Osteoblast (primary cell): ENCODE measurements around the genes SERPINA5 and SERPINA3.

- CAGE, long polyA plus RNA, result no peak
- RRBS, result no CpG with 5 or more reads among the region's 7 CpGs
Measured at GRCh38 chr14:94393387-94393804, 5.0 kb upstream of the SERPINA1 start.

DNA sequence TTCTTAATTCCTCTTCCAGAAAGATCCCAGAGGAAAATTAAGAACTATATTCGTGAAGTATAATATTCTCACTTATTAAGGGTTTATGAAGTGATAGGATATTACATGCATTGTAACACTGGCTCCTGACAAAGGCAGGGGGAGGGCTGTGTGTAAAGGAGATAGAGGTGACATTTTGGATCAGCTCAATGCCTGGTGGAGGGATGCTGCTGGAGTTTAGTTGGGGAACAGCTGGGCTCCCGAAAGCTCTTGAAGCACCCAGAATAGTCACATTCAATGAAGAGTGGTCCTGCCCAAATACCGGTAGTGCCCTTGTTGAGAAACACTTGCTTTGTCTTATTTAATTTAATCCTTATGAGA lies 748 bp downstream of the SERPINA11 start:
- CAGE, long polyA plus RNA, result no peak
- RRBS, result no CpG with 5 or more reads among the region's 3 CpGs

DNA sequence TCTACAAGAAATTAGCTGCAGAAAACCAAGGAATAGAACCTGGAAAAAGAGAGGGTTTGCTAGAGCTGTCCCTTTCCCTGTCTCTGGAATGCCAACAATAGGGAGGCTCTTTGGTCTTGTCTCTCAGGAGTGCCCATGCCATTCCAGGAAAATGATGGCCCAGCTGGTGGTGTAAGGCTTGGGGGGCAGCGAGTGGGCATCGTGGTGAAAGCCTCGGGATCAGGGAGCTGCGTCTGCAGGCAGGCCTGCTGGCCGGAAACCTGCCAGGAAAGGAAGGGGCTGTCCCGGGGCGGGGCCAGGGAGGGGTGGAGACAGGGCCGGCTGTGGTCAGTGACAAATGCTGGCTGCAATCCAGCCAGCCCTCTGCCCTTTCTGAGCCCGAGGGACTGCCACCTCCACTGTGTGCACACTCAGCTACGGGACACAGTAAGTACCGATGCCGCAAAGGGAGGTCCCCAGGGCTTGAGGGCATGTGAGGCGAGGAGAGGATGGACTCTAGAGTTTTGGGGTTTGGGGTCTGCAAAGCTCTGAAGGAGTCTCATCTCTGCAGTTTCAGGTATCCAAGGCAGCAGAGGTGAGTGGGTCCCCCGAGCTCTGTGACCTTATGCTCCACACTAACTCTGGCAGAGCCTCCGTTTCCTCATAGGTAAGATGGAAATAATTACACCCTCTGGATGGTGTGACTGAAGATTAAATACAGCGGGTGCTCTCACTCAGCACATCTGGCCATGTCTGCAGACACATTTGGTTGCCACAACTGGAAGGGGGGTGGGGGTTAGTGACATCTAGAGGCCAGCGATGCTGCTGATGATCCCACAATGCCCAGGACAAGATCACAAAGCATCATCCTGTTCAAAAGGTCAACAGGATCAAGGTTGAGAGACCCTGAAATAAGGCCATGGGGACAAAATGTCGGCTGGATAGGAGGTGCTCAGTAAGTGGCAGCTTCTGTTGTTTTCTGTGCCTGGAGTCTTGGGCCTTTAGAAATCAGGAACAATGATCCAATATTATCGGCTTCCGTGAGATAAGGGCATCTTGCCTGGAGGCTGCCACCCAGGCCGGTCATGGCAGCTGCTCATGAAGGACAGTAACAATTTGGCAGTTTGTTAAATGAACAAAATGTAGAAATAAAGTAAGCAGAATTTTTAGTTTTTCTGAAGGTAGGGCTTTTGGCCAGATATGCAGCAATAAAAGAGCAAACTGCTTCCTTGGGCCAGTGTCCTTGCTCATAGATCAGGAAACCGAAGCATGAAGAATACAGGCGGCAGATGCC lies at the start of gene SERPINA5:
Gene SERPINA5 (plus strand): TSS at position 362 of the 1,273 bp plus-strand sequence.
- CAGE, long polyA plus RNA, result no peak
- RRBS, result no CpG with 5 or more reads among the region's 23 CpGs

GRCh38 chr14:94597169-94597772 lies 14.9 kb upstream of the SERPINA3 start:
- CAGE, long polyA plus RNA, result no peak
- RRBS, result no CpG with 5 or more reads among the region's 7 CpGs

DNA sequence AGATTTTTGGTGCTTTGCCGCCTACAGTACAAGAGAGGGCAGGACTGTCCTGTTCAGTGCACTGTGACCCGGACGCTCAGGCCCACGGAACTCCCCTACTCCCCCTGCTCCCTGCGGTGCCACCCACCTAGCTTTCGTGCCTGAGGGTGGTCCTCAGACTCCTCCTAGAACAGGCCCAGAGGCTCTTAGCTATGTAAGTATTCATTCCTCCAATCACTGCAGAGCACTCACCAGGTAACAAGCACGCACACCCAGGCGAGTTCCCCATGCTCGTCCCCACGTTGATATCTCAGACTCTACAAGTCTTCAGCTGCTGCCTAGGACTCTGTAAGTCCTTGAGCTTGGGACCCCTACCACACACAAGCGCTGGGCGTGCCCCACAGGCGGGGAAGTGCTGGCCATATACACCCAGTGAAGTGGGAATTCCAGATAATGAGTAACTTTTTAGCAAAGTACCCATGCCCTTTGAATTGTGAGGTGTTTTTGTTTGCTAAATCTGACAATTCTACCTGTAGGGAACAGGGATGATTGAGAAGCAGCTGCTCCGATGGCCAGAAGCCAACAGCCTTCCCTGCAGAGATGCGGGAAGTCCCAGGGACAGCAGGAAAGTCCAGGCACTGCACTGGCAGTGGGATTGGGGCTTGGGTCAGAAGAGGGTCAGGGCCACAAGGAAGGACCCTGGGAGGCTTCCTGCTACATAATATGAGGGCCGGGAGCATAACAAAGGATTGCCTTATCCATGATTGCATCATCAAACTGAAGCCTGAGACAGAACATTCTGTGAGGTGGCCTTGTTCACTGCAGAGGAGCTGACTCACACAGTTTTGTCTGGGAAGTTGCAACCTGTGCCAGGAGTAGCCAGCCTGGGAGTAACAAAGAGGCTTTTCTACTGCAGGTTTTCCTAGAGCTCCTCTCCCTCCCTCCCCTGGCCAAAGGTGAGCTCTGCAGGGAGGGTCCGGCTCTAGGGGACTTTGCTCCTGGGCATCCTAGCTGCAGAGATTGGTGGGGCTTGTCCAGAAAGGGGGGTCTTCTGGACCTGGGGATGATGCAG lies 13.3 kb upstream of the SERPINA3 start:
- CAGE, long polyA plus RNA, result no peak
- RRBS, result no CpG with 5 or more reads among the region's 17 CpGs

- CAGE, long polyA plus RNA, result no peak
- RRBS, result no CpG with 5 or more reads among the region's 3 CpGs
Measured at GRCh38 chr14:94599646-94600098, 12.5 kb upstream of the SERPINA3 start.

- CAGE, long polyA plus RNA, result start-site peak on the plus strand at chr14:94612374-94612394, 198 and 126 reads in 2 replicates
- RRBS, result no CpG with 5 or more reads among the region's 4 CpGs
Measured at GRCh38 chr14:94612000-94612634, at the start of gene SERPINA3. TSS of gene SERPINA3 (plus strand) at chr14:94612391.

DNA sequence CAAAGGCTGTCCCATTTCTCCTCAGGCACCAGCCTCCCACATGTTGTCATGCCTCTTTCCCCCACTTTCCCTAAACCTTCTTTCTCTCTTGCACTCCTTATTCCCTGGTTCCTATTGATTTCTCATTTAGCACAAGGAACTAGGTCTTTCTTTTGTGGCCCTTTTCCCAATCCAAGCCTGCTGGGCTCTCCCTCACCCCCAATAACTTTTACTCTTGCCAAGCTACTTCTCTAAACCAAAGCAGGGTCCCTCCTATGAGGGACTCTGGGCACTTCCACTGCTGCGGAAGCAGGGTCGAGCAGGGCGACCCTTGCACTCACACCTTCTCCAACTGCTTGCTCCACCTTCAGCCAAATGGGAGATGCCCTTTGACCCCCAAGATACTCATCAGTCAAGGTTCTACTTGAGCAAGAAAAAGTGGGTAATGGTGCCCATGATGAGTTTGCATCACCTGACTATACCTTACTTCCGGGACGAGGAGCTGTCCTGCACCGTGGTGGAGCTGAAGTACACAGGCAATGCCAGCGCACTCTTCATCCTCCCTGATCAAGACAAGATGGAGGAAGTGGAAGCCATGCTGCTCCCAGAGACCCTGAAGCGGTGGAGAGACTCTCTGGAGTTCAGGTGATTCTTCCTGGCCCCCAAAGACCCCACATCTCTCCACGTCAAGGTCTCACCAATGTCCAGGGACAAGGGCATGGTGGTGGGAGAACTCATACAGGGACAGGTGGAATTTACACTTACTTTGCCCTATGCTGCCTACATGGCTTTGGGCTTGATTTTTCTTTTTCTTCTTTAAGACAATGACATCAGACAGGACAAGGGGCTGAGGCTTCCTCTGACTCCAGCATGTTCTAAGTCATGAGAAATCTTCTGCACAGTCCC lies 6.9 kb downstream of the SERPINA3 start:
- CAGE, long polyA plus RNA, result no peak
- RRBS, result no CpG with 5 or more reads among the region's 9 CpGs

GRCh38 chr14:94623676-94624387 lies 11.6 kb downstream of the SERPINA3 start:
- CAGE, long polyA plus RNA, result no peak
- RRBS, result no CpG with 5 or more reads among the region's 6 CpGs

- CAGE, long polyA plus RNA, result no peak
- RRBS, result no CpG with 5 or more reads among the region's 13 CpGs
Measured at GRCh38 chr14:95046765-95047301, 110.5 kb downstream of the DICER1 start.

- CAGE, long polyA plus RNA, result no peak
- RRBS, result no CpG with 5 or more reads among the region's 5 CpGs
Measured at GRCh38 chr14:95183712-95184136, 26.4 kb upstream of the DICER1 start.

GRCh38 chr14:95185157-95185957 lies 28.0 kb upstream of the DICER1 start:
- CAGE, long polyA plus RNA, result no peak
- RRBS, result no CpG with 5 or more reads among the region's 14 CpGs

- CAGE, long polyA plus RNA, result no peak
- RRBS, result no CpG with 5 or more reads among the region's 11 CpGs
Measured at GRCh38 chr14:95208647-95209272, 51.4 kb upstream of the DICER1 start.

- CAGE, long polyA plus RNA, result no peak
- RRBS, result no CpG with 5 or more reads among the region's 19 CpGs
Measured at GRCh38 chr14:95220512-95221476, 63.5 kb upstream of the DICER1 start.

DNA sequence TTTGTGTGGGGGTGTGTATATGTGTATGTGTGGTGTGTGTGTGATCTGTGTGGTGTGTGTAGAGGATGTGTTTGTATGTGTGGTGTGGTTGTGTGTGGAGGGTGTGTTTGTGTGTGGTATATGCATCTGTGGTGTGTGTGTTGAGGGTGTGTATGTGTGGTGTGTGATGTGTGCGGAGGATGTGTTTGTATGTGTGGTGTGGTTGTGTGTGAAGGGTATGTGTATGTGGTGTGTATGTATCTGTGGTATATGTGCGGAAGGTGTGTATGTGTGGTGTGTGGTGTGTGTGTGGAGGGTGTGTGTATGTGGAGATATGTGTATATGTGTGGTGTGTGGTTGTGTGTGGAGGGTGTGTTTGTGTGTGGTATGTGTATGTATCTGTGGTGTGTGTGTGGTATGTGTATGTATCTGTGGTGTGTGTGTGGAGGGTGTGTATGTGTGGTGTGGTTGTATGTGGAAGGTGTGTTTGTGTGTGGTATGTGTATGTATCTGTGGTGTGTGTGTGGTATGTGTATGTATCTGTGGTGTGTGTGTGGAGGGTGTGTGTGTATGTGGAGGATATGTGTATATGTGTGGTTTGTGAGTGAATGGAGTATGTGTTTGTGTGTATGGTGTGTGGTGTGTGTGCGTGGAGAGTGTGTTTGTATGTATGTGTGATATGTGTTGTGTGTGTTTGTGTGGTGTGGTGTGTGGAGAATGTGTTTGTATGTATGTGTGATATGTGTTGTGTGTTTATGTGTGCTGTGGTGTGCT lies 61.2 kb downstream of the CLMN start:
- CAGE, long polyA plus RNA, result no peak
- RRBS, result no CpG with 5 or more reads among the region's 3 CpGs

DNA sequence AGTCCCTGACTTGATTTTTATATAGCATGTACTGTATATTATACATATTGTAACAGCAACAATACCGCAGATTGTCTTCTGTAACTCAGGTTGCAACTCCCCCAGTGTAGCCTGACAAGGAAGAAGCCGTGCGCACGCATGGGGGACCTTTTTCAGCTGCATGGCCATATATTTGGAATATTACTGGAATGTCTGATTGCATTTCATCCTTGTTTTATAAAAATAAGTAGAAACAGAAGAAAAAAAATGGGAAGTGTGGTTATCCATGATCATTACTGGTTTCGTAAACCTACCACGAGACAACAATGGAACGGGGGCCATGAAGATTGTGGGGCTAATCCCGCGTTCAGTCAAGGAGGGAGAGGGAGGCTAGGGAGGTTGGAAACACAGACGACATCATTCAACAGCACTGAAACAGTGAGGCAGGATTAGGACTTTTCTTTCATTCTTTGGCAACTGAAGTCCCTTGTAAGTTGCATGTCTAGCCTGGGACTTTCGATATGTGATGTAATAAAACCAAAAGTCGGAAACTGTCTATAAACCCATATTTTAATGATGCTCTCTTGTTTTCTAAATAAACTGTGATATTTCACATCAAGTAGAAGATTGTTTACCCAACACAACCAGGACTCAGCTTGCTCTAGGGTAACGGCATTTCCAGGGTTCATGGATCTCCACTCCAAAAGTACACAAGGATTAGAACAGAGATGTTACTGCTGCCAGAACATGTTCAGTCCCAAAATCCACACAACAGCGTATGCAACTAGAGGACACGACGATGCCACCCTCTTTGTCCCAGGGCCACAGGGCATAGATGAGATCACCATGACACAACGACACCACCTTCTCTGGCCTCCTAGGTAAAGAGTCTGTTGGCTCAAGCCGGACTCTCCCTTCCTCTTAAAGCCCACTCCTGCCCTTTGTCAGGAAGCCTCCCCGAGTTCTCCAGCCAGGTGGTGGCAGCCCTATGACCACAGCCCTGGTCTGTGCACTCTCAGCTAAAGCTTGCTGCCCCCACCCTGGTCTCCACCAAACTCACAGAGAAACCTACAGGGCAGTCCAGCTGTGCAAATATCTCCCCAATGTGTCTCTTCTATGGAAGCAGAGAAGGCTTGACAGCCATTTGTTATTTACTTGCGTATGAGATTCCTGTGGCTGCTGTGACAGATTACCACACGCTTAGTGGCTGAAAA lies 10.6 kb downstream of the CLMN start:
- CAGE, long polyA plus RNA, result no peak
- RRBS, result no CpG with 5 or more reads among the region's 21 CpGs

GRCh38 chr14:95486939-95487301 lies 29.5 kb downstream of the SYNE3 start:
- CAGE, long polyA plus RNA, result no peak
- RRBS, result no CpG with 5 or more reads among the region's 4 CpGs

DNA sequence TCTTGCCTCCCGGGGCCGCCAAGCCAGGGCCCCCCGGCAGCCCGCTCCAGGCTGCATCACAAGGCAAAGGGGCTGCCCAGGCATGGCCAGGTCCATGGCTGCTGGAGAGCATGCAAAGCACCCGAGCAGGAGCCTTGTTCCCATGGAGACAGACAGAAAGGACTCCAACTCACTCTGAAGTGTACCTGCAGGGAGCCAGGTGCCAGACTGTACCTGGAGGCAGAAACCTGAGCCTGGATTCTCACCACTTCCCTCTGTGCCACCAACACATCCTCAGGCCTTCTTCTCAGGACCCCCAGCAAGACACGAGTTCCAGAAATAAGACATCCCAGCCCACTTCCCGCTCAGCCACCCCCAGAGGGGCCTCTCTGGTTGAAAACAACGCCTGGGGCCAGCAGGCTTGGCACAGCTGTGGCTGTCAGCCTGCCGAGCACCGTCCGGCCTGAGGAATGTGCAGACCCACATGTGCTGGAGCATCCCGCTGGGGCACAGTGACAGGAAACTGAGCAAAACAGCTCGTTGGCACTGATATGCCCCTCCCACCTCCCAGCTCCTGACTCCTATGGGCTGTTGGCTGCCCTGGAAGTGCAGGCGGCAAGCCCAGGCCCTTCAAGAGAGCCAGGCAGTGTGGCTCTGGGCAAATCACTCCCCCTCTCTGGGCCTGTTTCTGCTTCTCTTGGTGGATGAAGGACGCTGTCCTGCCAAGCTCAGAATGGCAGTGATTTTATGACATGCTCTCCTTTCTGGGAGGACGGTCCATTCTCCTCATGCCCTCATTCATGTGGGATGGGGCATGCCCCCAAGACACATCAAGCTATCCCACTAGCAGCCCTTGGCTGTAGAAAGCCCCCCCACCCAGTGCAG lies 1.4 kb downstream of the SYNE3 start:
- CAGE, long polyA plus RNA, result no peak
- RRBS, result no CpG with 5 or more reads among the region's 16 CpGs

- CAGE, long polyA plus RNA, result no peak
- RRBS, result no CpG with 5 or more reads among the region's 14 CpGs
Measured at GRCh38 chr14:95535771-95536604, 1.1 kb downstream of the GLRX5 start.

DNA sequence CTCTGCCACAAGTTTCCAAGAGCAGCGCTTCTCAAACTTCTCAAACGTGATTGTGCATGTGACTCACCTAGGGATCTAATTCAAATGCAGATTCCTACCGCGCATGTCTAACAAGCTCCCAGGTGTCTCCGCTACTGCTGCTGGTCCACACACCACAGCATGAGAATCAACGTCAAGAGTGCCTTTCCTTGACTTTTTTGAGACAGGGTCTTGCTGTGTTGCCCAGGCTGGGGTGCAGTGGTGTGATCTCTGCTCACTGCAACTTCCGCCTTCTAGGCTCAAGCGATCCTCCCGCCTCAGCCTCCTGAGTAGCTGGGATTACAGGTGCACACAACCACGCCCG lies 22.5 kb downstream of the GLRX5 start:
- CAGE, long polyA plus RNA, result no peak
- RRBS, result no CpG with 5 or more reads among the region's 11 CpGs